Skeletal muscle satellite cell (primary cell): Measurements from ENCODE around the genes NSRP1 and GOSR1.

- CAGE, long polyA plus RNA: start-site peak on the plus strand at chr17:30116815-30116841, 1,246 and 421 reads in 2 replicates
These were observed at the start of gene NSRP1 for GRCh38 chr17:30116614-30117776. NSRP1 (plus strand) TSS chr17:30116816.

DNA sequence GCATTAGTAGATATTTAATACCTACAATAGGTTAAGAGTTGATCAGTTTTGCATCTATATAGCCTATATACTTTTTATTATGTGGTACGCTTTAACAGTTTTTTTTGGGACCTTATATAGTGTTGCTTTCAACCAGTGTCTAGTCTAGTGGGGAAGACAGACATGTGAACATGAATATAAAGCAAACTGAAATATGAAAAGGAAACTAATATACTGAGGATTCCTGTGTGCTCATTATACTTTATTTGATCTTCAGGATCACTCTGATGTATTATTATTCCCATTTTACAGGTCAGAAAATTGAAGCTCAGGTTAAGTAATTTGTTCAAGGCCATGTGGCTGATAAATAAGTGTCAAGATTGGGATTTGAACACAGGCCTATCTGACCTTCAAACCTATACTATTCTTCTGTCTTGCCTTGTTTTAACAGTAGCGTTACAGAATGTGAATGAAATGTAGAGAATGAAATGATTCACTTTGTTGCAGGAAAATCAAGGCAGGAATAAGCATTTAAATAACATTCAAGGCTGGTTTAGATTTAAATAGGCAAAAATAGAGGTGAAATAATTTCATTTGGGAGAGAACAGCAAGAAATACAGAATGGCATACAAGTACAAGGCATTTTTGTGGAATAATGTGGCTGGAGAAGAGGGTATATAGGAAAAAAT lies 4.0 kb downstream of the NSRP1 start:
- CAGE, long polyA plus RNA: no peak

DNA sequence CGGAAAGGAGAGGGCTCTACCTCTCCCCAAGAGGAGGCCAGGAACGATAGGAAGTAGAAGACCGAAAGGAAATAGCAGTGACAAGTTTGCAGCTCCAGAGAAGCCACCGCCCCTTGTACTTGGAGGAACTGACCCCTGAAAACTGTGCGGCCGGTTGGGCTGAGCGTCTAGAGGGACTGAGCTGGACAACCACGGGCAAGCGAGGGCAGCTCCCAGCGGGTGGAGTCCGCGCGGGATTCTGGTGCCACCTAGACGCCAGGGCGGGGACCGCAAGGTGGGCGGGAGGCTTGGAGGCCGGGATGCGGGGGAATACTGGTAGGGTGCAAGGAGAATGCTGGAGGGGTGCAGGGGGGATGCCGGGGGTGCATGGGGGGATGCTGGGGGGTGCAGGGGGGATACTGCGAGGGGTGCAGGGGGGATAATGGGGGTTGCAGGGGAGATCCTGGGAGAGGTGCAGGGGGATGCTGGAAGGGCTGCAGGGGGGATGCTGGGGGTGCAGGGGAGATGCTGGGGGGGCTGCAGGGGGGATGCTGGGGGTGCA lies 1.4 kb upstream of the SLC6A4 start:
- CAGE, long polyA plus RNA: no peak

DNA sequence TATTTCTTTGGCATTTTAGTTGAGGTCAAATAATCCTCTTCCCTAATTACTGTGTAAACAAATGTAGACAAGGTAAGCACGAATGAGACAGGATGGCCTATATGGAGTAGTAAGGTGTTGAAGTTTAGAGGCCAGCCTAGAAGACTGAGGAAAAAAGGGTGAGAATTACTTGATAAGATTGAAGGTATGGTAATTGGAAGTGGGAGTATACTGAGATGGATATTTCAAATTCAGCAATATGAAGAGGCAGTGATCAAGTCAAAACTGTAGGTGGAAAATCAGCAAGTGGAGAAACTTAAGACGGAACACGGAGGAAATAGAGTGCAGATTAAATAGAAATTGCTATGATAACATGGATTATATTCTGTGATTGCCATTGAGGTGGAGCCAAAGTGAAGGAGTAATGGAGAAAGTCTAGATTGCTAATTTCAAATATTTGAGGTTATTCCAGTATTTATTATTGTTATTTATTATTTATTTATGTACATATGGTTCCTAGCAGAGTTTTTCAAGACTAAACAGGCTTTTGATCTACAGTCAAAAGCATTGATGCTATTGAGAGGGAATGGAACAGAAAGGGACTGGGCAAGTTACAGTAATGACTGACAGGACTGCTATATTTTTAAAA lies 6.4 kb upstream of the GOSR1 start:
- CAGE, long polyA plus RNA: no peak

- CAGE, long polyA plus RNA: start-site peak on the plus strand at chr17:30477403-30477430, 681 and 476 reads in 2 replicates
These were observed at the start of gene GOSR1 for GRCh38 chr17:30477072-30478257. GOSR1 (plus strand) TSS chr17:30477408.

- CAGE, long polyA plus RNA: no peak
These were observed 42.6 kb downstream of the GOSR1 start for GRCh38 chr17:30519686-30520287.

GRCh38 chr17:30600988-30601672 lies 123.9 kb downstream of the GOSR1 start:
- CAGE, long polyA plus RNA: no peak

DNA sequence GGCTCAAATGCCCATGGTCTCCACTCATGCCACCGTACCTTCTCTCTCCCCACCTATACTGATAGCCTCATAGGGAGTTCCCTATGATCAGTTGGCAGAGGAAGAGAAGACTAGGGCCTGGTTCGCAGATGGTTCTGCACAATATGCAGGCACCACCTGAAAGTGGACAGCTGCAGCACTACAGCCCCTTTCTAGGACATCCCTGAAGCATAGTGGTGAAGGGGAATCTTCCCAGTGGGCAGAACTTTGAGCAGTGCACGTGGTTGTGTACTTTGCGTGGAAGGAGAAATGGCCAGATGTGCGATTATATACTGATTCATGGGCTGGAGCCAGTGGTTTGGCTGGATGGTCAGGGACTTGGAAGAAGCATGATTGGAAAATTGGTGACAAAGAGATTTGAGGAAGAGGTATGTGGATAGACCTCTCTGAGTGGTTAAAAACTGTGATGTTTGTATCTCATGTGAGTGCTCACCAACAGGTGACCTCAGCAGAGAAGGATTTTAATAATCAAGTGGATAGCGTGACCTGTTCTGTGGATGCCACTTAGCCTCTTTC lies 91.5 kb downstream of the NF1 start:
- CAGE, long polyA plus RNA: no peak

DNA sequence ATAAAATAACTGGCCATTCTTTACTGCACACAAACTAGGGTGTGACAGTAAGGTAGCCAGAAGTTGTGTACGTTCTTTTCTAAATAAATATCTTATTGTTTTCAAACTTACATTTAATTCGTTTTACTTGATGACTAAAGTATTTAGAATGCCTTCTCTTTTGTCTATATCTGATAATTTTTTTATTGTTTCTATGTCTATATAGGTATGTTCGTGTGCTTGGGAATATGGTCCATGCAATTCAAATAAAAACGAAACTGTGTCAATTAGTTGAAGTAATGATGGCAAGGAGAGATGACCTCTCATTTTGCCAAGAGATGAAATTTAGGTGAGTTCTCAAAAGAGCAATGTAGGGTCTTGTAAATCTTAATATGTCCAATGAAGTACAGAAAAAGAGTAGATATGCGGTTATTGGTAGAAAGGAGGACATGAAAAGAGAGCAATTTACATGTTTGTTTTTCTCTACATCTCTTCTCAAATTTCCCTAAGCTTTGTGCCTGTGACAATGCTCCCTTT lies 66.9 kb downstream of the OMG start:
- CAGE, long polyA plus RNA: no peak

DNA sequence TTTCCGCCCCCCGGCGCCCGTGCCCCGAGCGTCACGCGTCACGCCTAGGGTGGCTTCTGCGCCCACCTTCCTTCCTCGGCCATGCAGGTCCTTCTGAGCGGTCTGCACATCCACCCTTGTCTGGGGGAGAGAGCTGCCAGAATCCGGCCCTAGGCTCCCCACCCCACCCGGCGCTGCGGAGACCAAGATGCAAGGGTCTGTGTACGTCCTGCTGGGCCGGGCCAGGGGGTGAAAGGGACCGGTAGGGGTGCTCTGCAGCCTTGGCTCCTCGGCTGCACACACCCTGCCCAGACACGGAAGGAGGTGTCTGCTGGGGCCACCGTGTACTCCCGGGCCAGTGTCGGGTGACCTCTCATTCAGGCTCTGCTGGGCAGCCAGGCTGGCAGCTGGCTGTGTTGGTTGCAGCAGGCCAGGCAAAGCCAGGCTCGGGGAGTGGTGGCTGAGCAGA lies 745 bp downstream of the RAB11FIP4 start:
- CAGE, long polyA plus RNA: no peak

- CAGE, long polyA plus RNA: no peak
These were observed 22.6 kb downstream of the RAB11FIP4 start for GRCh38 chr17:31413971-31414496.

DNA sequence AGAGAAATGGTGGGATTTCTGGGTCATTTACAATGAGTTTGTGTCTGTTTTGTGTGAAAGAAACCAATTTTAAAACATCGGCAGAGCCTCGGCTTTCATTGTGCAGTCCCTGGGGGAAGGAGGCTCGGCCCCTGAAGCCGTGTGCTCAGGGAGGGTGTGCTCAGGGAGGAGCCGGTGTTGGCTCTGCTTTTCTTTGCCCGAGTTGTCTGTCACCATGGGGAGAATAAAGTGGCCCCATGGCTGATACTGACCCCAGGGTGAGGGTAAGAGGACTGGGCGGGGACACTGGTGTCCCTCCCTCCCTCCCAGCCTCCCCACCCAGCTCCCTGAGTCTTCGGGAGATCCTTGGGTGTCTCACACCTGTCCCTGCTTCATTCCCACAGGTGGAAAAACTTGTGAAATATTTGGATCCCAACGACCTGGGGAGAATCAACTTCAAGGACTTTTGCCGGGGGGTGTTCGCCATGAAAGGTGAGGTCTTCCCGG lies 40.0 kb downstream of the RAB11FIP4 start:
- CAGE, long polyA plus RNA: no peak

DNA sequence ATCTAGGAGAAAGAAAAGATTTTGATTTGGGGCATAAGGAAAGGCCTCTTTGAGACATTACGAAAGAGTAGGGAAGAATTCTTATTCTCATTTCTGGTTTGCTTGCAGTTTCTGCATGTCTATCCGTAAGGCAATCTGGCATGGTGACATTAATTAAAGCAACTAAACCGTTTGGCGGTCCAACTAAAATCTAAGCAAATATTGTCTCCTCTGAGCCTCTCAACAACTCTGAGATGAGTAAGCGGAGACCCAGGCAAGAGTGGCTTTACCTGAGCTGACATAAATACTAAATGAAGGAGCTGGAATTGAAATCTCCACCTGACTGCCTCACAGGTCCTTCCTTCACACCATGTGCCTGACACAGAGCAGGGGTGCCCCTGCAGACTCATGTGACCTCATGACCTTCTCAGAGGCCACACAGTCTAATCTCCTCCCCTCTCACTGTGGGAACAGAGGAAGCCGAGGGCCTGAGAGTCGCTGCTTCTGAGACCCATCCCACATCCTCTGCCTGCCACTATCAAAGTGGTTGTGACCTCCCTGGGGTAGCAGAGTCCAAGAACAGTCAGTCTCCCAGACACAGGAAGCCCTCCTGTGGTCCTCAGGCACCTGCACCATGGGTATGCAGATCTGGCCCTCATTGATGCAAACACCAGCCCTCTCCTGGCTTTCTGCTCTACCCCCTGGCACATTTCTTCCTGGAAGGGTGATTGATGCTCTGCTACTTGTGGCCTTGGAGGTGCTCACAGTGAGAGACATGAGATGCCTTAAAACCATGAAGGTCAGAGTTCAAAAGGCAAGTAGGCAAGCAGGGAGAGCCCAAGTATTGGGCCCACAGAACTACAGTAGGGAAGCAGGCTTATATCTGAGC lies 78.4 kb downstream of the RAB11FIP4 start:
- CAGE, long polyA plus RNA: no peak

DNA sequence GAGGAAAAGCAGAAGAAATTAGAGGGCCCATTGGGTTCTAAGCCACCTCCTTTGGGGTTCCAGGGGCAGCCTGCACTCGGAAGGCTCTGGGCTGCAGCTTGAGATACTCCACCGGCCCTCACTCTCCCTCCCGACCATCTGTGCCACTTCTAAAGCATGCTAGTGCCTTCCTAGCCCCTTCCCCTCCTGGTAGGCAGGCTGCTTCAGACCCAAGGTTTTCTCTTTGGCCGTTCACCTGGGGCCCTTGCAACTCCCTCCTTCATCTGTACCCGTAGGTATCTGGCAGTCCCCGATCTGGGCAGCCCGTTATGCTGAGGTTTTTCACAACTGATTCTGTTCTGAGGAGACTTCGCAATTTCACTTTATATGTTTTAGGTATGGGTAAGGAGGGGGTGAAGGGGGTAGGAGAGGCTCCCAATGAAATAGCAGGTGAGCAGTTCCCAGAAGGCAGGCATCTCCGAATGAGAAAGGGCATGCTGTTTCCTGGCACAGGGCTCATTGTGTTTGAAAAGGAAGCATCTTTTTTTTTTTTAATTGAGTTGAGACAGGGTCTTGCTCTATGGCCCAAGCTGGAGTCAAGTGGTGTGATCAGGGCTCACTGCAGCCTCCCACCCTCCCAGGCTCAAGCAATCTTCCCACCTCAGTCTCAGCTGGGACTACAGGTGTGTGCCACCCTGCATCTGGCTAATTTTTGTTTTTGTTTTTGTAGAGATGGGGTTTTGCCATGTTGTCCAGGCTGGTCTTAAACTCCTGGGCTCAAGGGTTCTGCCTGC lies 98.7 kb downstream of the RAB11FIP4 start:
- CAGE, long polyA plus RNA: no peak

GRCh38 chr17:31558518-31559459 lies 167.3 kb downstream of the RAB11FIP4 start:
- CAGE, long polyA plus RNA: no peak

DNA sequence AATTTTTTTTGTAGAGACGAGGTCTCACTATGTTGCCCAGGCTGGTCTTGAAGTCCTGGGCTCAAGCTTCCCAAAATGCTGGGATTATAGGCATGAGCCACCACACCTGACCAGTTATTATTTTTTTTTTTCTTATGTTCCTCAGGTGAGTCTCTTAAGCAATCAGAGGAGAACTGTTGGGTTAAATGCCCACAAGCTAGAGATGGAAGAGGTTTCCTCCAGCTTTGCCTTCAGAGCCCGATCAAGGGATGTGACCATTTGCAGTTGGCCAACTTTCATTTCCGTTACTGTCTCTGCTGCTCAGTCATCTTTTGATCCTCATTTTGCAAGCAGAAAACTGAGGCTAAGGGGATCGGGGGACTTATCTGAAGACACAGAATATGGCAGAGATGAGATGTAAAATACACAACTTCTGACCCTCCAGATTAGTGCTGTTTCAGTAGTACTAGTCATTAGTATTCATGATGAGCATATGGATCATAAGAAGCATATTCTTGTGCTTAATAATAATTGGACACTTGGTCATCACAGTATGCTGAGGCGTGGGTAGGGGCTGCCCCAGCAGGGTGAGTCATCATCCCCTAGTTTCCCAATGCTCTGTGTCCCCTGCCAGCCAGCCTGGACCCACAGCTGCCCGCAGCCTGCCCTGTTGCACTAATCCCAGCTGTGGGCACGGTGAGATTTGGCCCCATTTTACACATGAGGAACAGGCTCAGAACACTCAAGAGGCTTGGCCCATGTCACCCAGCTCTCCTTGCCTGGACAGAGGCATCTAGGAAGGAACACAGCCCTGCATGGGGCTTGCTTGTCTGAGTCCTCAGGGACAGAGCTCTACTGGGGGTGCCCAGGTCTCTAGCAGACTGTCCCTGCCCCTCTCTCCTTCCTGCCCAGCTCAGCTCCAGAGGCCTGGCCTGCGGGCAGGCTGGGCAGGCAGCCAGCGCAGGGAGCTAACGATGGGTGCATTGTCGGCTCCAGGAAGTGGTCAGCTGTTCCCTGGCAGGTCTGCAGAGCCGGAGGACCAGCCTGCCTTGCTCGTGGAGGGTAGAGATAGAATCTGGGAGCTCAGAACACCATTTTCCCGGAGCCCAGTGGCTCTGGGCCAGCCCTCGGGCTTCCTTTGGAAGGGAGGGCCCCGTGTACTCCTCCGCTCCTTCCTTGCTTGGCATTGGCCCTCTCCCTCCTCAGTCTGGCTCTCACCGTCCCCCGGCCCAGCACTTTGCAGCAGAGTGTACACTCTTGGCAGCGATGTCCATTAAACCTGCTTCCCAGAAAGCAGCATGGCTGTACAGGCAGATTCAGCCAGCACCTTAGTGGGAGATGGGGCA lies 189.2 kb downstream of the RAB11FIP4 start:
- CAGE, long polyA plus RNA: no peak

DNA sequence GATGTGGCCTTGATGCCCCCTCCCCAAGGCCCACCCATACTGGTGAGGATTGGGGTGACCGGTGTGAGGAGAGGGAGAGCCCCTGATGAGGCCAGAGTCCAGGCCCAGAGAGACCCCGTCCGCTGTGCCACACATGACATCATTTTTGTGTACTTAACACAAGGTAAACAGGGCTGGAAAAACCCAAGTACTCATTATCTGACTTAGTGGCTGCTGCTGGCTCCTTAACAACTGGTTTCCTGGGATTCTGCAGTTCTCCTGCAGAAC lies 207.5 kb downstream of the RAB11FIP4 start:
- CAGE, long polyA plus RNA: no peak

DNA sequence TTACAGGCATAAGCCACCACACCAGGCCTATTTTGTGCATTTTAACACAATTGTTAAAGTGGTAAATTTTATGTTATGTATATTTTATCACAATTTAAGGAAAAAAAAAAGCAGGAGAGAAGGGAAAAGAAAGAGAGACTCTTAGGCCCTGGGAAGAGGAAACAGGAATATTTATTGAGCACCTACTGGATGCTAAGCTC lies 106.9 kb downstream of the COPRS start:
- CAGE, long polyA plus RNA: no peak

DNA sequence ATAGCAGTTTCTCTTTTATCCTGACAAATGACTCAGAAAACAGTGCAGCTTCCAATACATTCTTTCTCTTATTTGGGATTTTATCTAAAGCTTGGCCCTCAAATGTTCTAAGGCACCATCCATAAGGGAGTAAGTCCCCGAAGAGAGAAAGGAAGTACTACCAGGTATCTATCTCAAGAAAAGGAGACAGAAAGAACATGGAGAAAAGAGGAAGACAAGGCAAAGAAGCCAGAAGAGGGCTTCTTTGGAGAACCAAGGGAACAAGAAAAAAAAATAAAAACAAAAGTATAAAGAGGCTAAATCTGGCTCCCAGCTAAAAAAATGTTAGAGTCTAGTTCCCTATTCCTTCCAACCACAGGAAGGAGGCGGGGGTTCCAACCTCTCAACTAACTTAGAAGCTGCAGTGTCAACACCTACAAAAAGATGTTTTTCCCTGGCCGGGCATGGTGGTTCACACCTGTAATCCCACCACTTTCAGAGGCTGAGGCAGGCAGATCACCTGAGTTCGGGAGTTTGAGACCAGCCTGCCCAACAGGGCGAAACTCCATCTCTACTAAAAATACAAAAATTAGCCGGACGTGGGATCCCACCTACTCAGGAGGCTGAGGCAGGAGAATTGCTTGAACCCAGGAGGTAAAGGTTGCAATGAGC lies 13.4 kb downstream of the UTP6 start:
- CAGE, long polyA plus RNA: no peak

- CAGE, long polyA plus RNA: no peak
These were observed 37.7 kb upstream of the RHBDL3 start for GRCh38 chr17:32227961-32228350.